Renal cortical epithelial cell (primary cell): ENCODE measurements around the genes USP14, ENOSF1 and MYL12A.

DNA sequence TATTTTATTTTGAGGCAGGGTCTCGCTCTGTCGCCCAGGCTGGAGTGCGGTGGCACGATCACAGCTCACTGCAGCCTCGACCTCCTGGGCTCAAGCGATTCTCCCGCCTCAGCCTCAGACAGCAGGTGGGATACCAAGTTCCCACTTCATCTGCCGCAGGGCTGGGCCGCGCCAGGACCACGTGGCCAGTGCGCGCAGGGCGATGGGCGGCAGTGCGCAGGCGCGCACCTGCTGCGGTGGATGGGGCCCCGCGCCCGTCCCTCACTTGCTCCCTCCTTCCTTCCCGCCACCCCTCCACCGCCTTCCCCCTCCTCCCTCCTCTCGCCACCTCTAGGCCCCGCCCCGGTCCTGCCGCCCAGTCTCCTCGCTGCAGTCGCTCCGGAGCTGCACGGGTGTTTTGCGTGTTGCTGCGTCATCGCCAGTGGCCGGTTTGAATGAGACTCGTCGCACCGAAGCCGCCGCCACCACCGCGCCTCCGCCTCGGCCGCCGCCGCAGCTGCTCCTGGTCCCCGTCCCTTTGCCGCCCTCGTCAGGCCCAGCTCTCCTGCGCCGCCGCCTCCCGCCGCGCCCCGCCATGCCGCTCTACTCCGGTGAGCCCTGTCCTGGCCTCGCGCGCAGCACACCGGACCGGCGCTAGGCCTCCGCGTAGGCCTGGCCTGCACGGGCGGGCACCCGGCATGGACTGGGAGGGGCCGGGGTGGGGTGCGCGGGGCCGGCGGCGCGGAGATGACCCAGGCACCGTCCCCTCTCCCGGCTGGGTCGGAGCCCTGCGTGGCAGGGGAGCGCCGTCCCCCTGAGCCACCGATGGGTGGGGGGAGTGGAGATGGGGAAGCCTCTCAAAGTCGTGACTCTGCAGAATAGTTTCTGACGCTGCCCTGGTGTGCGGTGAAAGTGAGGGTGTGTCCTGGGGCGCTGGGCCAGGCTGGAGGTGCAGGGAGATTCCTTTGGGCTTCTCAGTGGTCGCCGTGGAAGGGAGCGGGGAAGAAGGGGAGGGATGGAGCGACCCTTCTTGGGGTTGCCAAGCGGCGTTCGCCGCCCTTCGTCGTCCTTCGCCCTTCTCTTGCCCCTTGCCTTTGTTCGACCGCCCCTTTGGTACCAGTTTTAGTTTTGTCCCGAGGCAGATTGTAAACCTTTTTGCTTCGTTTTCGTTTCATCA, at the start of gene USP14:
Gene USP14 (plus strand): TSS at position 433 of the 1,156 bp plus-strand sequence.
- RRBS = 2% methylated on average over 19 of the region's 105 CpGs

- RRBS = no CpG with 5 or more reads among the region's 3 CpGs
These were observed 22.9 kb downstream of the THOC1 start for GRCh38 chr18:244725-245650.

- RRBS = no CpG with 5 or more reads among the region's 36 CpGs
These were observed 731 bp upstream of the THOC1 start for GRCh38 chr18:268336-269219.

DNA sequence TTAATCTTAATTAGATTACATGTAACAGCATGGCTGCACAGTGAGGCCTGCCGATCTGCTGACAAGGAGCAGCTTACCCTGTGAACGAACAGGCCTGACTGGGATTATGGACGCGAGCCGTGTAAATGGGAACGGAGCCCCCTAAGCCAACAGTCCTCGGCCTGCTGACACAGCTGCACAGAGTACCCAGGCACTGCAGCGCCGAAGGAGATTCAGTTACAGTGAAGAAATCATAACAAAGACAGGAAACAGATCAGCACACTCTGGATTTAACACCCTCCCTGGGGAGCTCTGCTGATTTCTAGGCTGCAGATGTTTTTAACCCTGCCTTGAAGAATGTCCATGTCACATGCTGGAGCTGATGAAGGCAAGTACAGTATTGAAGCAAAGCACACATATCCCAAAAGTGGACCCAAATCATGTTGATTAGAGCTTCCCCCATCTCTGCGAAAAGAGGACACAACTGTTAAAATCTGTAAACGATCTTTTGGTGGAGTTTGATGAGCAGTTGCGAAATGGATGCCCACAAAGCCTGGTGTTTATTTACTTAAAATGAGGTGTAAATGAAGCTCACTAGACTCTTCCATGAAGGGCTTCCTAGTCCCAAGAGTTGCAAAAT, 43.3 kb downstream of the COLEC12 start:
- RRBS = no CpG with 5 or more reads among the region's 12 CpGs

- RRBS = no CpG with 5 or more reads among the region's 13 CpGs
These were observed 20.5 kb downstream of the COLEC12 start for GRCh38 chr18:479569-480827.

GRCh38 chr18:658494-658965, 1.1 kb downstream of the TYMS start:
- RRBS = no CpG with 5 or more reads among the region's 26 CpGs

GRCh38 chr18:688227-688952, 24.0 kb downstream of the ENOSF1 start:
- RRBS = no CpG with 5 or more reads among the region's 8 CpGs

DNA sequence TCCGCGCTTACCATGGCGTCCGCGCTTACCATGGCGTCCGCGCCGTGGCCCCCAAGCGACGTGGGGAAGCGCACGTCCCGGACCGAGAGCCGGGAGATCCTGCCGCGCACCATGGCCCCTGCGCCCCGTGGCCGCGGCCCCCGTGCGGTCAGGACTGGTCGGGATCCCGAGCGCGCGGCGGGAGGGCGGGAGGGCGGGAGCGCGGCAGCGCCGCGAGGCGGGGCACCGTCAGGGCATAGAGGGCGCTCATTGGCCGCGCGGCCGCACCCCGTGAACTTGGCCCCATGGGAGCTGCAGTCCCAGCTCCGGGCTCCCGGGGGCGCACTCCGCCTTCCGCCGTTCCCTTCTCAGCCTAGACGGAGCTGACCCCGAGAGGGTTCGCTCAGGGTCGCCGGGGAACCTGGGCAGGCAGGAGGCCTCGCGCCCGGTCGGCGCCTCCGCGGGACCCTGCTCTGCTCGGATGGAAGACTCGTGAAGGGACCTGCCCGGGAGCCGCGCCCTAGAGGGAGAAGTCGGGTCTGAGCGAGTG, at the start of gene ENOSF1:
Gene ENOSF1 (minus strand): TSS at position 156 of the 529 bp plus-strand sequence.
- RRBS = 5% methylated on average over 21 of the region's 70 CpGs

DNA sequence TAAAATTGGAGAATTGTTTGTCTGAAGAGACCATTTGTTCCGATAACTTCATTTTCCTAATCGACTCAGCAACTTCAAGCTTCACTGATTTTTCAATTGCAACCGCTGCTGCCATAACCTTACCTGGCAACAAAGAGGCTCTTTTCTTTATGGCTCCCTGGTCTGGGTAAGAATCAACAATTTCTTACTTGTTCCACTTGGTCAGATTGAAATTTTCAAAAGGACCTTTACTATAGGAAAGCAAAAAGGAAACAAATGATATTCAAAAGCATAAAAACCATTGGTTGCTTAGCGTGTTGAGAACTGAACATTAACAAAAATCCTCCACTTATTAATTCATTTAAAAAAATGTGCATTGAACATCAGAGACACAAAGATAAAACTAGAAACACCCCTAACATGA, 24.2 kb downstream of the ADCYAP1 start:
- RRBS = no CpG with 5 or more reads among the region's 4 CpGs

DNA sequence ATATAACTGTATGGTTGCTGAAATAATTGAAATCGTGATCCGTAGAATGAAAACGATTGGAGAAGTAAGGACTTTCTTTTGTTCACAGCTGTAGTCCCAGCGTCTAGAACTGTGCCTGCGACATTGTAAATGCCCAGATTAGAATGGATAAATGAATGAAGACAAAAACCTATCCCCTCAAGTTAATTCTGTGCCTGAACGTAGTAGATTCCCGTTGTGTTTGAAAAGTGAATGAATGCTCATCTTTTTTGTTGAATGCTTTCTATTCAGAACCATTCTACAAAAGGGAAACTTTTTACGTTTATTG, 1.6 kb downstream of the SMCHD1 start:
- RRBS = no CpG with 5 or more reads among the region's 8 CpGs

- RRBS = no CpG with 5 or more reads among the region's 9 CpGs
These were observed 62.0 kb downstream of the LPIN2 start for GRCh38 chr18:2950792-2951473.

DNA sequence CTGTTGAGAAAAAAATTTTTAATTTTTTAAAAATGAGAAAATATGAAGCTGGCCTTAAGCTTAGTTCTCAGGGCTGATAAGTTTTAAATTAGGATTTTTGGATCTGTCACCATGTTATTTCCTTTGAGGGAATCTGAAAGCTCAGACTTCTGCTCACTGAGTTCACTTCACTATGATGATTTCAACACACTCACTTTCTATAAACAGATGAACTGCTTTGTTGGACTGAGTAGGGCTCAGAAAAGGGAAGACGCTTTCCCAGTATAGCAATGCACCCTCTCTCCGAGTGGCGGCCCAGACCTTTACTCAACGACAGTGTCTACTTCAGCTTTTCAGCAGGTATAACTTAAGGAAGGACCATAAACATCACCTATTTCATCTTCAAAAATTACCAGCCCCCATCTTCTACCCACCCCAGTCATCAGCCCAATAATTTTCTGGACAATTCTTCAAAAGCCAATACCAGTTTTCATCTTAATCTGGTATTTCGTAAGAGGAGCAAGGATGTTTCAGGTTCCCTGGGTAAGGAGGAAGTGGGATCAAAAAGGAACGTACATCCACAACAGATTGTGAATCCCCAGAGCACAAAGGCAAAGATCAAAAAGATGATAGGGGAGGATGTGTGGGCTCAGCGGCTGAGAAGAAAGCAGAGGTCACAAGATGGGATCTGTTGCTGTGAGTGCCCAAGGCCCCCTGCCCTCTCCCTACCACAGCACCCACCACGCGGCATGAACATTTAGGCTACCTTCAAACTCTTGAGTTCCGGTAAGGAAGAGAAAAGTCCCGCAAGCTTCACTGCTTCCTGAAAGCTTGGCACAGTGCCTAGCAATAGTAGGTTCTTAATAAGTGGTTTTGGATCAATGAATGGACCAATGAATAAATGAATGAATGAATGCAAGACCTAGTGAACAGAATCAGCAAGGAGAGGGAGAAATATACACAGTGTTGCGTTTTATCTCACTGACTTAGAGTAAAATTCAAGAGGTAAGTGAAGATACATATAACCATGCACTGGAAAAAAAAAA, 41.9 kb downstream of the LPIN2 start:
- RRBS = no CpG with 5 or more reads among the region's 12 CpGs

- RRBS = no CpG with 5 or more reads among the region's 8 CpGs
These were observed 2.8 kb downstream of the MYOM1 start for GRCh38 chr18:3216732-3217506.

GRCh38 chr18:3230980-3231566, 11.3 kb upstream of the MYOM1 start:
- RRBS = no CpG with 5 or more reads among the region's 6 CpGs

- RRBS = under 1% methylated on average over 23 of the region's 67 CpGs
These were observed at the start of gene MYL12A for GRCh38 chr18:3246887-3247956. MYL12A (plus strand) TSS chr18:3247801.

DNA sequence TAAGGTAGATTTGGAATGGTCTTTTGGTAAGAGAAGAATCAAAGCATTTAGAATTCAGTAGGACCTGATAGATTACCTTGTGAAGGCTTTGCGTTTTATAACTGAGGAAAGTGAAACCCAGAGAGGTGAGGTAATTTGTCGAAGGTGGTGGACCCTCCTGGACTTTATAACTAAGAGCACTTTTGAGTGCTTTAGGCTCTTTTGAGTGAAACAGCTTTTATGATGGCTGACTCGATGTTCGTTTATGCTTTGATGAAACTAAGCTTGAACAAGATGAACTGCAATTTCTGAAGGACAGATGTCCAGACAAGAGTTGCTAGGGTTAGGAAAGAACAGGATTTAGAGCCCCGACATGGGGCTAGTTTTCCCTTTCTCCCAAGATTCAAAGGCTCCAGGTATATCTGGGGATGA, 1.4 kb downstream of the MYL12B start:
- RRBS = no CpG with 5 or more reads among the region's 5 CpGs

DNA sequence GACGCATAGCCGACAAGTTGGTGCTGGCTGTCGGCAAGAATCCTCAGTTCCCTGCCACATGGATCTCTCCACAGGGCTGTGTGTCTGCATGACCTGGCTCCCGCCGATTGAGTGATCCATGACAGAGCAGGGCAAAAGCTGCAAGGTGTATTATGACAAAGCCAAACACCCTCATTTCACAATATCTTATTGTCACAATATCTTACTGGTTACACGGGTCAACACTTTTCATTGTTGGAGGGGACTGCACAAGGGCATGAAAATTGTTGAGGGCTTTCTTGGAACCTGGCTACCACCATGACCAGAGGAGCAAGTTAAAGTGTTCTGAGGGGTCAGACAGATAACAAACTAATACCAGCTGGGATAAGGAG, 4.3 kb downstream of the MYL12B start:
- RRBS = no CpG with 5 or more reads among the region's 6 CpGs

DNA sequence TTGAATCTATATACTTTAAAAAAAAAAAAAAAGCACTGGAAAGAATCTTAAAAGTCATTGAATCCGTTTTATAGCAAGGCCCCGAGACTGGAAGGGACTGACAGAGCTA, 2.8 kb upstream of the TGIF1 start:
- RRBS = no CpG with 5 or more reads among the region's 2 CpGs

DNA sequence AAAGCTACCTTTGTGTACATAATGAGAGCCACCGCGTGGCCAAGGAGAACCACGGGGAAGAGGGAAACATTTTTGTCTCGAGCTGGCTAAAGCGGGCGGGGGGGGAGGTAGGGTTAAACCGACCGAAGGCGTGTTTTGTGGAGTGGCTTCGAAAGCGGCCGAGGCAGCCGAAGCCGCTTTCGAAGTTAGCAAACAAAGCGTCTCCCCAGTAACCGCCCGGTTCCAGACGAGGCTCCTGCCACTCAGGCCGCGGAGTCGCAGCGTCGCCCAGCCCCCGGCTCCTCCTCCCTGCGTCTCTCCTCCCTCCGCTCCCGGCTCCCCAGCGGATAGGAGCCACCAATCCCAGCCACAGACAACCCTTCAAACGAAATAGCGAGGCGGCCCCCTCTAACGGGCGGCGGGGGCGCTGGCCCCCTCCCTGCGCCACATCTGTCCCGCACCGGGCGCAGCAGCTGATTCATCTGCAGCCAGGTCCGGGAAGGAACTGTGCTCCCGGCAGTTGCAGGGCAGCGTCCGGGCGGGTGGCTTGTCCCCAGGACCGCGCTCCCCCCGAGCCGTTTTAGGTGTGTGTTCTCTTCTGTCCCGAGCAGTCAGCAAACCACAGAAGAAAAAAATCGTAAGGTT, 1.9 kb upstream of the TGIF1 start:
- RRBS = 1% methylated on average over 8 of the region's 51 CpGs

DNA sequence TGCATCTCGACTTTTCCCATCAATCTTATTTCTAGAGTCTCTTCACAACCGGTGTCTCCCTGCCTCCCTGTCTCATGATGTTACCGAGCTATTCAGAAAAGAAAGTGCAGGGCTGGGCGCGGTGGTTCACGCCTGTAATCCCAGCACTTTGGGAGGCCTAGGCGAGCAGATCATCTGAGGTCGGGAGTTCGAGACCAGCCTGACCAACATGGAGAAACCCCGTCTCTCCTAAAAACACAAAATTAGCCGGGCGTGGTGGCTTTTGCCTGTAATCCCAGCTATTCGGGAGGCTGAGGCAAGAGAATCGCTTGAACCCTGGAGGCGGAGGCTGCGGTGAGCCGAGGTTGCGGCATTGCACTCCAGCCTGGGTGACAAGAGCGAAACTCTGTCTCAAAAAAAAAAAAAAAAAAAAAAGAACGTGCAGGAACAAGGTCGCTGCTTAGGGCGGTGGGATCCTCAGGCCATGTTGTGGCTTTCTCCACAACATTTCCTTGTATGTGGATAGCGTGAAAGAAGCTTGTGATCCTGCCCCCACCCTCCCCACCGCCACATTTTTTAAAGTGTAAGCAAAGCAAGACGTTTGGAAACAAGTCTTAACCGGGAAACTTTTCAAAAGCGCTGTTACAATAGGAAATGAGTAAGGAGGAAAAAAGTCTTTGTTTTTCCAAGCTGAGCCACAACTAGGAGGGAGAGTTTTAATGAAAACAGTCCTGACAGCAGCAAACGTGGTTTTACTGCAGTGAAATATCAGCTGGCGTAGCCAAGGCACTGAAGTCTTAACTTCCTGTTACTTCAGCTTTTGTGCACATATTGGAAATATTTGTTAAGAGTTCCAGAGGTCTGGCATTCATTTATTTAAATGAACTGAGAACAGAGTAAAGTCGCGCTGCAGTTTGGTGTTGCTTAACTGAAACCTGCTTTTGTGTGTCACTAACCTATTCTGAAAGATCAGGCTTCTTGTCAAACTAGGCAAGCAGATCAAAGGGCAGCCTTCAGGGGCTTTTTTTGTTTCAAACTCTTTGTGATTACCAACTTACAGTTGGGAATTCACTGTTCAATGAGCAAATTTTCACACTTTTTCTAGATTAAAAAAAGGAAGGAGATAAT, 3.7 kb downstream of the TGIF1 start:
- RRBS = no CpG with 5 or more reads among the region's 31 CpGs